ENCODE results near the gene XRCC3.

DNA sequence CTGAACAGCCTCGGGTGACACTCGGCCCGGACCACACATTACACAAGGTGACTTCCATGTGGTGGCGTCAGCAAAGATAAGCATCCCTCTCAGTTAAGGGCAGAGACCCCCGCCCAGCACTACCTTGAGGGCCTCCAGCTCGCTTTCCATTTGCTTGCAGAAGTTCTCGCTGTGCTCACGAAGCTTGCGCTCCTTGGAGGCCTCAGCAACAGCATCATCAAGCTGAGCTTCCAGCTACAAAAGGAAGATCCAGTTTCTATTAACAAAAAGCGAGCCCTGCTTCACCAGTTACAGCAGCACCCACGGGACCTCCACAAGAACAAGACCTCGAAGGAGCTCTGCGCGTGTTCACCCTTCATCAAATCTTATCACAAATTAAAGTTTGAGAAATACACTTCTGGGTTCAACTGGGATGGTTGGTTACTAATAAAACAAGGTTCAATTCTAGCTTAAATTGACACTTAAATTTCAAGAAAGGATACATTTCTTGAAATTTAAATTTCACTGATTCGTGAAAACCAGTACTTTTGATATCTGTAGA is 47.6 kb downstream of the AMN start:
- PRO-cap = no peak
- RAMPAGE, long total RNA = no peak

- PRO-cap = no peak
- RAMPAGE, long total RNA = no peak
Observed at GRCh38 chr14:103160807-103161483, 37.7 kb downstream of the TNFAIP2 start.

- PRO-cap = no peak
- RAMPAGE, long total RNA = no peak
Observed at GRCh38 chr14:103185618-103186069, 62.4 kb downstream of the TNFAIP2 start.

DNA sequence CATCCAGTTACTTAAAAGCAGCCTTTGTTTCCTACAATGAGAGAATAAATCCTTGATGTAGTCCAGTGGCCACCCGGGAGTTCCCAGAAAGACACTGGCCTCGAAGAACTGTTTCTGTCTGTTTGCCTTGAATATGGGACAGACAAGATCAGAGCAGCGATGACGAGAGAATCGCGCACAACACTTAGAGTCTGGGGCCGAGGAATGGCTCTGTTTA is 102.3 kb downstream of the TNFAIP2 start:
- PRO-cap = no peak
- RAMPAGE, long total RNA = no peak

- PRO-cap = no peak
- RAMPAGE, long total RNA = no peak
Observed at GRCh38 chr14:103336921-103337551, 3.0 kb downstream of the EIF5 start.

- PRO-cap = no peak
- RAMPAGE, long total RNA = no peak
Observed at GRCh38 chr14:103439253-103439712, 54.1 kb downstream of the MARK3 start.

GRCh38 chr14:103518543-103519091 is 4.0 kb downstream of the CKB start:
- PRO-cap = no peak
- RAMPAGE, long total RNA = no peak

- PRO-cap = no peak
- RAMPAGE, long total RNA = no peak
Observed at GRCh38 chr14:103558803-103559440, 3.5 kb downstream of the BAG5 start.

GRCh38 chr14:103715195-103715582 is at the start of gene XRCC3:
Gene XRCC3 (minus strand): TSS chr14:103715451.
- PRO-cap = unidirectional peak, minus-strand start at chr14:103715406; bidirectional peak, plus-strand start at chr14:103715808, minus-strand start at chr14:103715459
- RAMPAGE, long total RNA = no peak

DNA sequence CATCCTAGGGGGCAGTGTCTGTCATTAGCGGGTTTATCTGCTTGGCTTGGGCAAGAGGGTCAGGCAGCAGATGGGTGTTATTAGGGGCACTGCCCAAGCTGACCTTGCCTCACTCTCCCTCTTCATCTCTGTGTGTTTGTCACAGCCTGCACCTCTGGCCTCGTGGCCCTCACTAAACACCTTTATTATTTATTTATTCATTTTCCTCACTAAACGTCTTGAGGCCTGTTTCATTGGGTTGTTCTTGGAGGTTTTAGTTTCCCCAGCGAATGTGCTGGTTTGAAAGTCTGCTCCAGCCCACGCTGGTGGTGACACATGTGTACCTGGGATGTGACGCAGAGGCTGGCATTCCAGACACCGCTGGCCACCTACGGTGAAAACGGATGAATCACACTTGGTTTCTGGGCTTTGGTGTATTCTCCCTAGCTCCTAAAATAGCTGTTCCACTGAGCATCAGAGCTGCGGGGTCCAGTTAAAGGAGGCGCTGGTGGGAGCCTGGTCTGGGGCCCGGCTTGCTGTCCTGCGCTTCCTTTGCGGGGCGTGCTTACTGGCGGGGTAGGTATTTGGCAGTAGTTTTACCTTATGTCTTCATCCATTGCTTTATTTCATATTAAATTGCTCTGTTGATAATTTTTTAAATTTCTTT is 6.1 kb downstream of the ZFYVE21 start:
- PRO-cap = no peak
- RAMPAGE, long total RNA = no peak

DNA sequence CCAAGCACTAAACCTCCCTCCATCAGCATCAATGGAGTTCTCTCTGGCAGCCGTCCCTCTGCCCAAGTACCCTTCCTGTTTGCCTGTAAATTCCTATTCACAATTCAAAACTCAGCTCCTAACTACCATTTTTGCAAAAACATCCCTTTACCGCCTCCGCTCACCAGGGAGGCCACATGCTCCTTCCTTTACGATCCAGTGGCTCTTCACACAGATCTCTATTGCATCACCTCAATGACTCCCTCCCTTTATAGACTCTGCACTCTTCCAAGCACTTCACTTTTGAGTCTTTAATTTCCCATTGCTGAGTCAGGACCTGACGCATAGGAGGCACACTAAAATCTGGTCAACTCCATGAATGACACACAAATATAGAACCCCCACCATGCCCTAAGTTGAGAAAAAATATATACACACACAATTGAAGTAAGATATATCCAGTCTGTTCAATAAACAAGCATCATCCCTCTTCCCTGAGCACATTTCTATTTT is 45.9 kb downstream of the PPP1R13B start:
- PRO-cap = no peak
- RAMPAGE, long total RNA = no peak

DNA sequence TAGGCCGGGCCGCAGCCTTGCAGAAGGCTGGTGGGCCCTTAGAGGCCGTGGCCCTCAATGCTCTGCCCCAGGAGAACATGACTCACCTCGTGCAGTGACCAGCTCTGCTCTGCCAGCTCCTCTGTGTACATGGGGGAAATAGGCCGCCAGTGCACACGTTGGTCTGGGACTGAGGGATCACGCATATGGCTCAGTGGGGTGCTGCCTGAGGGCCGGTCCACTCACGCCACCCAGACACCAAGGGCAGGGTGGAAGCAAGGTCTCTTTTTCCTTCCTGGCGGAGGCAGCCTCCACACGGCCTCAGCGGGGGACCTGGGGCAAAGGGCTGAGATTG is 32.1 kb downstream of the ATP5MJ start:
- PRO-cap = no peak
- RAMPAGE, long total RNA = no peak

GRCh38 chr14:104171908-104172602 is 33.7 kb downstream of the KIF26A start:
- PRO-cap = no peak
- RAMPAGE, long total RNA = no peak

- PRO-cap = no peak
- RAMPAGE, long total RNA = no peak
Observed at GRCh38 chr14:104223836-104224269, 85.5 kb downstream of the KIF26A start.

- PRO-cap = no peak
- RAMPAGE, long total RNA = no peak
Observed at GRCh38 chr14:104268056-104268426, 129.7 kb downstream of the KIF26A start.

DNA sequence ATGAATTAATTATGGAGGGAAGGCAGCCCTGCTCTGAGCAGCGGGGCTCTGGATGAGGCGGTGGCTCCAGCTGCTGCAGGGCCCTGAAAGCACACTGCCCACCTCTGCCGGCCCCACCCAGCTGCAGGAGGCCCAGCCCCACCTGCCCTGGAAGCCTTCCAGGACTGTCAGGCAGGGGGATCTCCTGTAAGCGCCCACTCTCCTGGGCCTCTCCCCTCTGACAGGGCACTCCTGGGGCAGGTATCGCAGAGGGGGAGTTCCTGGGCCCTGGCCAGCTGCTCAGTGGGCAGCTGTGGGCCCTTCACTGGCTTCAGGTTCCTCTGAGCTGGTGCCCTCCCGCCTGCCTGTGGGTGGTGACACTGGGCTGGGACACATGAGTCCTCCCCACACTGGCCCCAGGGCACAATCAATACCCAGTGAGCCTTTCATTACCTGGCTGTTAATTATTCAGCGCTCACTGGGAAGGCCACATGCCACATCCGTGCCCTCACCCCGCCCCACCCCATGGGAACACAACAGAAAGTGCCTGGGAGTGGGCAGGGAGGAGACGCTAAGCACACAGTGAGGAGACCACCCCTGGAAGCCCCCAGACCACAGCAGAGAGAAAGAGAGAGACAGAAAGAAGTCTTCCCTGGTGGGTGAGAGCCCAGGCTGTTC is 142.3 kb upstream of the C14orf180 start:
- PRO-cap = no peak
- RAMPAGE, long total RNA = no peak

GRCh38 chr14:104563933-104564325 is 15.6 kb upstream of the C14orf180 start:
- PRO-cap = no peak
- RAMPAGE, long total RNA = no peak

DNA sequence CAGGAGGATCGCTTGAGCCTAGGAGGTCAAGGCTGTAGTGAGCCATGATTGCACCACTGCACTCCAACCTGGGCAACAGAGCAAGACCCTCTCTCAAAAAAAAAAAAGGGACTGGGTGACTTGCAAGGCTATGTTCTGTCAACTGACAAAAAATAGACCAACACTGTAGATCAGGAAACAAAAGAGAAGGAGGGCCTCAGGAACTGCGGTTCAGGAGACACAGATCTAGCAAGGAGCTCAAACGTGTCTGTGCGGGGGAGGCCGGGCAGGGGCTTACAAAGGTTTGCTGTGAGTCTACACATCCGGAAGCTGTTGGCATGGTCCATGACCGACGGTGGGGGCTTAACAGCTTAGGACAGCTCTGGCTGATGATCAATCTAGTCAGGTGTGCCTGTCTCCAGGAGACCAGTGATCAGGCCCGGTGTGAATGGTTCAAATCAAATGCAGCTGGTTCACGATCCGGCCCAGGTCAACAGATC is 31.6 kb upstream of the INF2 start:
- PRO-cap = no peak
- RAMPAGE, long total RNA = no peak

DNA sequence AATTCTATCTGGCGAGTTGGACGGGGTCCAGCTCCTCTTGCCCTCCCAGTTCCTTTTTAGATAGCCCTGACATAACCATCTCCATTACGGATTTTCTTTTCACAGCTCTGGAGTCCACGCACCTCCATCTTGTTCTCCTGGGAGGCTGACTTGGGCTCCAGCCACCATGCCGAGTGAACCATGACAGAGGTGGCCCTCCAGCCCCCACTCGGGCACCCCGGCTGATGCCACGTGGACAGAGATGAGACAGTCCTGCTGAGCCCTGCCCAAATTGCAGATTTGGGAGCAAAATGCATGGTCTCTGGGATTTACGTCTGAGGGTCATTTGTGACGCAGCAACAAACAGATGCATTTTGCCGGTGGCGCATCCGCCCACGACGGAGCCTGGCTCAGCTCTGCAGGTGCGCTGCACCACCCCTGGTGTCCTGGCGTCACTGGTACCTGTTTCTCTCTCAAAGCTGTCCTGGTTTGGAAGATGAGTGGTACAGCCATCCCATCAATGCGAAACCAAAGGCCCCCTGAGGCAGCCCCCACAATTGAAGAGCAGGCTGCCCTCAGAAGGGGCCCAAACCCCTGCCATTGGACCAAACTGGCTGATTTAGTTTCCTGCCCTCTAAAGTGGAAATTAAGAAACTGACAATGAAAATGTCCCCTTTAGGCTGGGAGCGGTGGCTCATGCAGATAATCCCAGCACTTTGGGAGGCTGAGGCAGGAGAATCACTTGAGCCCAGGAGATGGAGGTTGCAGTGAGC is 31.0 kb upstream of the INF2 start:
- PRO-cap = no peak
- RAMPAGE, long total RNA = no peak

GRCh38 chr14:104689729-104690252 is 373 bp downstream of the INF2 start:
- PRO-cap = no peak
- RAMPAGE, long total RNA = no peak

Measured in urinary bladder (tissue), 3 donors.